ENCODE measurements around the genes RBPMS2 and INTS14.

GRCh38 chr15:64754733-64755276, 20.6 kb downstream of the RBPMS2 start:
- RRBS, result no CpG with 5 or more reads among the region's 9 CpGs

- RRBS, result 2% methylated on average over 62 of the region's 128 CpGs
Observed at GRCh38 chr15:64775158-64776055, at the start of gene RBPMS2. Gene RBPMS2, minus strand, starts transcription at chr15:64775589.

DNA sequence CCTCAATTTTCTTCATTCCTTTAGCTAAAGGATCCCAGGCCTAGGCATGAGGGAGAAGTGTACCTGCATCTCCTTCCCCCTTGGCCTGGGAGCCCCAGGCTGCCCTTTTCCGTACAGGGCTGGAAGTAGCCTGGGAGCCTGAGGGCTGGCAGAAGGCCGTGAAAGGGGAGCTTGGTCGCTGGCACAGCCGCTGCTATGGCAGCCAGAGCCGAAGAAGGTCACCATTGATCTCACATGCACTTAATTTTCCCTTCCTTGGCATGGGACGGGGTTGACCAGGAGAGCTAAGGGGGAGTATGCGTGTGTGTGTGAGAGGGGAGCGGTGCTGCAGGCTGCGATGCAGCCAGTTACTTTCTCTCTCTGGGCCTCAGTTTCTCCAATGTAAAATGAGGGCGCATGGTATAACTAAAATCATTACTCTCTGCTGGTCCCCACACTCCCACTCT, 995 bp upstream of the PLEKHO2 start:
- RRBS, result no CpG with 5 or more reads among the region's 10 CpGs

GRCh38 chr15:65088654-65089173, 12.2 kb downstream of the KBTBD13 start:
- RRBS, result no CpG with 5 or more reads among the region's 8 CpGs

GRCh38 chr15:65540241-65540877, 10.1 kb downstream of the HACD3 start:
- RRBS, result no CpG with 5 or more reads among the region's 1 CpG

DNA sequence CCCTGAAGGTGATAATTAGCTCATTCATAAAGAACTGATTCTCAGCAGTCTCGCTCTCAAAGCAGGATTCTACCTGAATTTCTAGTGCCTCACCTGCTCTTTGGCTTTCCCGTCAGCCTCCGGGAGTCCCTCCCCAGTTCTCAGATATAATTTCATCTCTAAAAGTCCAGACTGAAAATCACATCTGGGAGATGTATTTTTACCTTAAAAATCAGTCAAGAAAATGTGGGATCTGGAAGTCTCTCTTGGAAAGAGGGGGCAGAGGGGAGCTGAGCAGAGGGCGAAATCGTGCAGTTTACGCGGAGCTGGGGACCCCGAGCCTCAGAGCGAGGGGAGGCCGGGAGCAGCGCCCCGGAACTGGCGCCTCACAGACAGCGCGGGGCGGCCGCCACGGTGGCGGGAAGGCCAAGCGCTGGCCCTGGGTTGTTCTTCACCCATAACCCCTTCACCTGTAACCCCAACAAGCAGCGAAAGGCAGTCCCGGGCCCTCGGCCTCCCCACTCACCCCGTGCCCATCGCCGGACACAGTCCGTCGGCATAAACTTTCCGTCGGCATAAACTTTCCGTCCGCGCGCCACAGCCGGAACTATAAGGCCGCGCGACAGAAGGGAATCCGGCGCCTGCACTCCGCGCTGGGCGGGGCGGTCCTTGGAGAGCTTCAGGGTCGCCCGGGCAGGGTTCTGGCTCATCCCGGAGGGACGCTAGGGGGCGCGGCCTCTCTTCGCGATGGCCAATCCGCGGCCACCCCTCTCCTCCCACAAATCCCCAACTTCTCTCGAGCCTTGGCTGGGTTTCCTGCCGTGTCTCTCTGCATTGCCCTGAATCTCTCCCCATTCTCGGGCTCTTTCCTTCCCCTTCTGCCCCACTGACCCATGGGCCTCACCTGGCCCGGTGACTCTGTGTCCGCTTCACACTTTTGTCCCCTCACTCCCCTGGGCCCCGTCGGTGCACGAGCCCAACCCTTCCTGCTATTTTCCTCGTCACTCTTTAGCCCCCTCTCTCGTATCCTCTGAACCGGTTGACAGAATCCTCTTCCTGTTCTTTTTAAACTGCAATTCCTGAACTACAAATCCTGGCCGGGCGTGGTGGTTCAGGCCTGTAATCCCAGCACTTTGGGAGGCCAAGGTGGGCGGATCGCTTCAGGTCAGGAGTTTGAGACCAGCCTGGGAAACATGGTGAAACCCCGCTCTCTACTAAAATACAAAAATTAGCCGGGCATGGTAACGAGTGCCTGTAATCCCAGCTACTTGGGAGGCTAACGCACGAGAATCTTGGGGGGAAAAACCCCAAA, at the start of gene INTS14:
INTS14 (minus strand) TSS at position 539 of the 1,291 bp plus-strand sequence.
- RRBS, result 2% methylated on average over 21 of the region's 74 CpGs

DNA sequence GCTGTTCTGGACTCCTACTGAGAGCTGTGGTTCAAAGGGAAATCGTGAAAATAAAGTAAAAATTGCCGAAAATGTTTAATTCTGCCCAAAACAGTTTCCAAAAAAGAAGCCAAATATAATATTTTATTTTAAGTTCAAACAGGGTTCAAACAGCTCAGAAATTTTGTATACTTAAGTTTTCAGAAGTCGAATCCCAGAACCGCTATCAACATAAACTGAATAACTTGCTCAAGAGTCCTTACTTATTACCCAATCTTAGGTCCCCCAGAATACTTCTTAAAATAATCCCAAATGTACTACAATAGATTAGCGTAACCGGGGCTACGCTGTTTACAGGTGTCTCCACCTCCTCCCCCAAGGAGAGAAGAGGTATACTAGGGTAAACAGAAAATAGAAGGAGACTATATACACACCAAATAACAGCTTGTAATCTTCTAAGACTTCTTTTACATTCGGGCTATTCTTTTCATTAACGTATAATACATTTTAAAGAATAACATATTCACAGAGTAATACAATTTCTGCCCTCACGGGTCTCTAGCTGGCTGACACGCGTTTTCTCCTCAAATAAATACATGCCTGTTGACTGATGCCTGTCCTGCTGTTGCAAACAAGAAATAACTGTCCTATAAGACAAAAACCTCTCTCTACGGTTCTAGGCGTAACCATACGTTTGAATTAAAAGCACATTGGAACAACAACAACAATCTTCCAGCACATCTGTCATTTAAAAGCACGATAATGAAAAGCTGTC, 1.3 kb downstream of the DENND4A start:
- RRBS, result no CpG with 5 or more reads among the region's 16 CpGs

- RRBS, result no CpG with 5 or more reads among the region's 3 CpGs
Observed at GRCh38 chr15:65807808-65808072, 15.6 kb upstream of the DENND4A start.

DNA sequence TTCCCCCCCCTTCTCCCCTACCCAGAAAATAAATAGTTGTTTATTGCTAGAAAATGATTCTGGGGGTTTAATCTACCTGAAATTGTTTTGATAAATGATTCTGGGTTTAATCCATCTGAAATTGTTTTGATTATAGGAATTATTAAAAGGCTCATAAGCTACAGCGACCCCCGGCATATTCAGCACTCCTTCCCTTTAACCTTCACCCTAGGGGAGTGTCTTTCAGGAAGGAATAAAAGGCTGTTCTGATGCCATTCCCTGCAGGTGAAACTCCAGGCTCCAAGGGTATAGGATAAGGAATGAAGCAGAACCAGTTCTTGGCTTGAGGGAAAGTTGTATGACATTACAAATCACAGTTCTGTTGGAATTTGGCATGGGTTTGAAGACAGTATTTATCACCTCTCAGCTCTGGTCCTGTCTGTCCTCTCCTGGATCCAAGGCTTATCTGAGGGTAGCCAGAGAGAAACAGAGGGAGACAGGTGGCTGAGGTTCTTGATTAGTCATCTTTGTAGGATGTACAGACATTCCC, 37.0 kb downstream of the RAB11A start:
- RRBS, result no CpG with 5 or more reads among the region's 2 CpGs

- RRBS, result 2% methylated on average over 18 of the region's 45 CpGs
Observed at GRCh38 chr15:65981814-65982765, 112.8 kb downstream of the RAB11A start.

DNA sequence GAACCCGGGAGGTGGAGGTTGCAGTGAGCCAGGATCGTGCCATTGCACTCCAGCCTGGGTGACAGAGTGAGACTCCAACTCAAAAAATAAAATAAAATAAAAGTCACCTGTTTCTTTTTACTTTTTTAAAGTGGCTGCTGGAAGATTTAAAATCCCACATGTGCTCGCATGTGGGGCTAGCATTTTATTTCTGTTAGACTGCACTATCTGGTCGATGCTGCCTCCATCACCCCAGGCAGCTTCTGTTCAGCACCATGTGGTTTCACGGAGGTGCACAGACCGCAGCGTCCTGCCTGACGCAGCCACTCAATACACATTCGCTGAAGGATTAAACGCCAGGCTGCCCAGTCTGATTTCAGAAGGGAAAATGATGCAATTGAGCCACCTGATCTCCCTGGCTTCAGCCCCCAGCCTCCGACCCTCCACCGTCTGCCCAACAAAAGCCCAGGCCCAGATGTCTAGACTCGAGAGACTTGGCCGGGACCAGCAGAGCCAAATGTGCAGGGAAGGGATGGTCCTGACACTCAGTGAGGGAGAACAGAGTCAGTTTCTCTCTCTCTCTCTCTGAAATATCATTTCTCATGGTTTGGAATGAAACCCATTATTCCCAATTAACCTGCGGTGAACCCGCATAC, 84.5 kb downstream of the MEGF11 start:
- RRBS, result no CpG with 5 or more reads among the region's 16 CpGs

DNA sequence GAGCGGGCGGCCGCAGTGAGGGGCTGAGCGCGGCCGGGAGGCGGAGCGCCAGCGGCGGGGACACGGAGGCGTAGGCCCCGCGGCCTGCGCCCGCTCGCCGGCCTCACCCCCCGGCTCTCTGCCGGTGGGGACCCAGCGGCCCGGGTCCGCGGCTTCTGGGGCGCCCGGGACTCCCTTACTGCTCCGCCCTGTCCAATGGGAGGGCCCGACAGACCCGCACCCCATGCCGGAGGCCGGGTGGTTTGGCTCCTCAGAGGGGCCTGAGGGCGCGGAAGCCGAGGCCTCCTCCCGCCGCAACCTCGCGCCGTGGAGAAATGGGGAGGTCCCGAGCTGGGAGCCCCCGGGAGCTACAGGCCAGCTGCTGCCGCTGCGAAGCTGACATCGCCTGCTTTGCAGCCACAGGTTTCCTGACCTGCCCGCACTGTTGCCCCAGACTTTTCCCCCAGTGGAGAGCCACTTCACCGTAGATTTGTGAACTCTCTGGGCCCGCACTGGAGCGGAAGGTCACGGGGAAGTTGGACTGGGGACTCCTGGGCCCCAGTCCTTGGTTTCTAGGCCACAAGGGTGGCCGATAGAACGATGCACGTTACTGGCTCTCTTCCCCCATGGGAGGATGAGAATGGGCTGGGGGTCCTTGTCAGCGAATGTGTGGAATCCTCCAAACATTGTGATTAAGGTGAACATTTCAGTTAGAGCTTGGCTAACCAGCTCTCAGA, 563 bp downstream of the DIS3L start:
- RRBS, result 2% methylated on average over 27 of the region's 53 CpGs

- RRBS, result 75% methylated on average over 10 of the region's 24 CpGs
Observed at GRCh38 chr15:66706287-66706896, 4.4 kb downstream of the SMAD6 start.

GRCh38 chr15:66708156-66708947, 6.3 kb downstream of the SMAD6 start:
- RRBS, result no CpG with 5 or more reads among the region's 9 CpGs

DNA sequence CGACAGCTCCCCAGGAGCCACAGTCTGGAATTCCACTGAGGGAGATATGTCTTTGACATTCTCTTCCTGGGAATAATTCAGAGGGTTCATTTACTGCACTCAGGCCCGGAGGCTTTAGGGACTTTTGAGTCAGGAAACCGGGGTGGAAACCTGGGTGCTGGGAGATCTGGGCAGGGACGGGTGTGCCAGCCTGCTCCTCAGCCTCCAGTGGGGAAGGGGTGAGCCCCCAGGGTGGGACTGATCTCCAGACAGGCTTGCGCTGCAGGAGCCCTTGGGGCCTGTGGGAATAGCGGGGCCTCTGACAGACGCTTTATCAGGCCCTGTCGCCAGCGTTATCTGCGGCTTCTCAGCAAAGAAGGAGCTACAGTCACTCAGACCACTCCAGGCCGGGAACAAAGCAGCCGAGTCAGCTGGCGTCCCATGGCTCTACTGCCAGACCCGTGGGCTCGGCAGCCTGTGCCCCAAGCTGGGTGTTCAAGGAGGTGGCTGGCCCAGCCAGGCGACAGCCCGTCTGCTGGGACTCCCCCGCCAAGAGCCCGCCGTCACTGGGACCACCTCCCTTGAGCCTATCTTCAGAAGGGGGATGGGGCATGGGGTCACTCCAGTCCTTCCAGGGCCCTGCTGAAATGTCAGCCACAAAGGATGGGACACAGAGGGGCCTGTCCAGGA, 147.9 kb downstream of the SMAD6 start:
- RRBS, result no CpG with 5 or more reads among the region's 20 CpGs

DNA sequence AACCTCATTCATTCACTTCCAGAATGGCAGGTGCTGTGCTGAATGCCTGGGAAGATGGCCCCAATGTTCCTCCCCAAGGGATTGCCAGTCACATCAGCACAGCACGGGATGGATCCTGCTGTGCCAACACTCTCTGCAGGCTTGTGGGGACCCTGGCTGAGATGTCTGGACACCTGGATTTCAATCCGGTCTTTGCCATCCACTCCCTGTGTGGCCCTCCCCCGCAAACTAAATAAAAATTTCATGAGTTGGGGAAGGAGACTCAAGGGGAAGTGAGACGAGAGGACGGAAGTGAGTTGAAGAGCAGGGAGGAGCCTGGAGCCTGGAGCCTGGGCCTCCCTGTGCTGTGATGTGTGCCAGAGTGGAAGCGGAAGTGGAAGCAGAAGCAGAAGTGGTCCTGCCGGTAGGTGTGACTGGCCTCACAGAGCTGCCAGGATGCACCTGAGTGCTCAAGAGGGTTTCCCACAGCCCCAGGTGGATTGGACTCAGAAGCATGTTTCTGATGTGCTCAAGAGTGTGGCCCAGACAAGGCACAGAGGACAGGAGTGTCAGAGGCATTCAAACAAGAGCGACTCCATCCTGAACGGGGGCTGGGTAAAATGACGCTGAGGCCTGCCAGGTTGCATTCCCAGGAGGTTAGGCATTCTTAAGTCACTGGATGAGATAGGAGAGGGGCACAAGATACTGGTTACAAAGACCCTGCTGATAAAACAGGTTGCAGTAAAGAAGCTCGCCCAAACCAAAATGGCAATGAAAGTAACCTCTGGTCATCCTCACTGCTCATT, 164.1 kb downstream of the SMAD6 start:
- RRBS, result no CpG with 5 or more reads among the region's 11 CpGs

DNA sequence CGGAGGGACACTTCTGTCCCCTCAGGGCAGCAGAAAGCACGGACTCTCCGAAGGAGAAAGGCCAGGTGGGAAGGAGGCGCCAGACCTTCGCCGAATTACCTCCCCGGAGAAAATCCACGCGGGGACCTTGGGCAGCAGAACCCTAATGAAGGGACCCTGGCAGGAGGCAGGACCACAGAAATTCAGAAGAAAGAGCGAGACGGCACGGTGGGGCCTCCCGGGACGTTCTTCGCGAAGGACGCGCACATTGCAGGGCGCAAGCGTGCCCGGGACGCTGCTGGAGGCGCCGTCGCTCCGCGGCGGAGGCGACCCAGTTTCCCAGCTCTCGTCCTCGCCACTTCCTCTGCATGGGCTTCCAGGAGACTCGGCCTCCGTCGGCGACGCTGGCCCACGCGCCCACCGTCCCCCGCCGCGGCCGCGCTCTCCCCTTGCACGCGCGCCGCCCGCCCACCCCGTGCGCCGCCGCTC, 31.9 kb upstream of the SMAD3 start:
- RRBS, result 7% methylated on average over 15 of the region's 53 CpGs

DNA sequence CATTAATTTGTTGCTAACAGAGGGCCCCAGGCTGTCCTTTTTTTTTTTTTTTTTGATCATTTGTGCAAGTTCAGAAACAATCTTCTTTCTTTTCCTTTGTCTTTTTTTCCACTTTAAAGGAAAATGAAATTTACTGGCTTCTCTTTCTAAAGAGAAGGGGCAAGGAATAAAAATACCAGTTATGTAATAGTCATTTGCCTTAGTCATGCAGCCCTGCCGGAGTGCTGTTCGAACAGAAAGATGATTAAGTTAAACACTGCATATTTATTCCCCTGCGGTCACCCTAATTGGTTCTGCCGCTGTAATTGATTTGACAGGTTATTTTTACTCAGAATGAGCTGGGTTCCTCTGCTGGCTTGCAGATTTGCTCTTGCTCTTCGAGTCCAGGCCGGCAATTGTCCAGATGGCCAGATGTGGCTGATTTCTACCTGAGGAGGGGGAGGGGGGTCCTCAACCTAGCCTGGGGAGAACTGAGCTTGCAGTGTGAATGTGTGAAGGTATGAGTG, 23.5 kb upstream of the SMAD3 start:
- RRBS, result no CpG with 5 or more reads among the region's 6 CpGs

DNA sequence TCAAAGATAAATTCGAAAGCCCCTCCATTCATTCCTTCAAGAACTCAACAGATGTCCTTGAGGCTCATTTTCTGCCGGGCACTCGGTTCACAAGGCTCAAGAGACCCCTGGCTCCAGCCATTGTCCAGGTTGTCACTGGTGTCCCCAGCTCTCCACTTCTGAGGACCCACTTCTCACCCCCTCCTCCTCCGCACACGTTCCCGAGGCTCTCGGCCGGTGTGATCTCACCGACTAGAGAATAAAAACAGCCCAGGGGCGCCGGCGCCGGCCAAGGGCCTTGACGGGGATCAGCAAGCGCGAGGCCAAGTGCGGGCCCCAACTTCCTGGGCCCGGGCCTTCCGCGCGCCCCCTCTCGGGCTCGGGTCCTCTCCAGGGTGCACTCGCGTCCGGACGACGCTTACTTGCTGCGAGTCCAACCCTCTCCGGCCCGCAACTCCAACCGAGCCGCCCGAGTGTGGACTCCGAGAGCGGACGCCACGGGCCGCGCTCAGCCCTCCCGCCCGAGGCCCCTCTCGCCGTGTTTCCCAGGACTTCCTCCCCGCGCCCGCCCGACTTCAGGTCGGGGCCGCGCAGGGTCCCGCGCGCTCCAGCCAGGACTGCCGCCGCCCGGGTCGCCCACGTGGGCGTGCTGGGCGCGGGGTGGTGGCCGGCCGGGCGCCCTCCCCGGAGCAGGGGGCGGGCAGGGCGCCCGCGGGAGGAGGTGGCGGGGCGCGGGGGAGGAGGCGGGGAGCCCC, 422 bp upstream of the SMAD3 start:
- RRBS, result 2% methylated on average over 35 of the region's 74 CpGs

GRCh38 chr15:67137672-67138688, 72.6 kb downstream of the SMAD3 start:
- RRBS, result 31% methylated on average over 5 of the region's 20 CpGs